ENCODE results near the genes RNF222 and MYH10.

- RRBS: no CpG with 5 or more reads among the region's 3 CpGs
Measured at GRCh38 chr17:7914962-7915150, 1.2 kb downstream of the RNF227 start.

DNA sequence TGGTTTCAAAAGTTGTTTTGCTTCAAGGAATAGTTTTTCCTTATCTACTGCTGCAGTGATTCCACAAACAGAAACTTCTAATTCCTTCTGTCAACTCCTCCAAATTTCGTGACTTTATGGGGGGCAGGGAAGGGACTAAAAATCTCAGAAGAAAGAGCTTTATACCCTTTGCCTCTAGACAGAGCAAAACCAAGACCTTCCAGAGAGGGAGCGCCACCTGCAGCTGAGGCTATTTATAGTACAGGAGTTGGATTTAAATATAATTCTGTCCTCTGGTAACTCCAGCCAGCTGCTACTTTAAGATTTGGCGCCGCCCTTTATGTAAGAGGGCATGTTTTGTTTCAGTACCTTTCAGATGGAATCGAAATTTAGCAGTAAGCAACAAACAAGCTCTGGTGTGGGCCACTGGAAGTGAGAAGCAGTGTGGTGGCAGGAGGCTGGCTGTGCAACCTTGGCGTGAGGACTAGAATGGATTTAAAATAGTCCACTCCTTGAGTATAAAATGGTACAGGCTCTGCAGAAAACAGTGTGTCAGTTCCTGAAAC, 5.3 kb upstream of the GUCY2D start:
- RRBS: no CpG with 5 or more reads among the region's 6 CpGs

DNA sequence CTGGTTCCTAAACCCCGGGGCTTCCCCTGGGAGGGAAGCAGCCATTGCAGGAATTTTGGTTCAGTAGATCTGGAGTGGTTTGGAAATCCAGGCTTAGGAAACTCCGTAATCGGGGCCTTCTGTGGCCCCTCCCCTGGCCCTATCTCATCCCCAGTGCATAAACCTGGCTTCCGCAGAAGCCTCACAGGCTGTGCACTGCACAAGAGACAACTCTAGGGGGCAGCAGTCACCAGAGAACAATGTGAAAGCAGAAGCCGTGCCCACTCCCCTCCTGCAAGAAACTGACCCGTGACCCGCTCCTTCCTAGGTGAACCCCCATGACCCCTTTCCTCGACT, 14.2 kb downstream of the GUCY2D start:
- RRBS: 0% methylated on average over 1 of the region's 8 CpGs

DNA sequence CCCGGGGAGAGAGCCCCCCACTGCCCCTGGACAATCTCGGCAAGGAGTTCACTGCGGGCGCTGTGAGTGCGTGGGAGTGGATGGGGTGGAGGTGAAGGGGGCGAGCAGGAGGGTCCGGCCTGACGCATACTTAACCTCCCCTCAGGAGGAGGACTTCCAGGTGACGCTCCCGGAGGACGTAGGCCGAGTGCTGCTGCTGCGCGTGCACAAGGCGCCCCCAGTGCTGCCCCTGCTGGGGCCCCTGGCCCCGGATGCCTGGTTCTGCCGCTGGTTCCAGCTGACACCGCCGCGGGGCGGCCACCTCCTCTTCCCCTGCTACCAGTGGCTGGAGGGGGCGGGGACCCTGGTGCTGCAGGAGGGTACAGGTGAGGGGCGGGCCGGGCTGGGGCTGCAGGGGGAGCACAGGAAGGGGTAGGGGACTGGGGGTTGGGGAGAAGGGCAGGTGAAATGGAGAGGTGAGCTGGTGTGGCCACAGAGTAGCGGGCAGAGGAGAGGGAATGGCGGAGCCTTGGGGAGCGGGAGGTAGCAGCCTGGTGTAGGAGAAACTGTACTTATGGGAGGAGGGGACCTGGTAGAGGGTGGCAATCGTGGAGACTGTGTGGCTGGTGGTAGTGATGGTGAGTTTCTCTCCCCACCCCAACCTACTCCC, 506 bp downstream of the ALOX15B start:
- RRBS: 5% methylated on average over 12 of the region's 28 CpGs

DNA sequence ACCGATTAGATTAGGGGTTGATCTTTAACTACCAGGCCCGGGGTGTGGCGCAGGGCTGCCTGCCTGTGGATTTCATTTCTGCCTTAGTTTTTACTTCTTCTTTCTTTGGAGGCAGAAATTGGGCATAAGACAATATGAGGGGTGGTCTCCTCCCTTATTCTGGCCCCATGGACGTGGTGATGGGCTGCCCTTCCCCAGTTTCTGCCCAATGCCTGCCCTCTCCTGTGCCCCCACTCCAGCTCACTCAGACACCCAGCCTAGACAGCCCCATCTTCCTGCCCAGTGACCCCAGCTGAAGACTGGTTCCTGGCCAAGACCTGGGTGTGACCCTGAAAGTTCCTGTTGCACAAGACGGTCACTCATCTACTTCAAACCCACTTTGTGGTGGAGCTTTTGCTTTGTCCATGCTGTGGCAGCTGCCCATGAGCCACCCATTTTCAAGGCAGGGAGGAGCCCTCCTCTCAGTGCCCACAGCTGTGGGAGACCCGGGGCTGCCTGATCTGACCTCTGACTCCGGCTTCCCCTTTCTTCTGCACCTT, 18.6 kb downstream of the ALOX12B start:
- RRBS: no CpG with 5 or more reads among the region's 7 CpGs

DNA sequence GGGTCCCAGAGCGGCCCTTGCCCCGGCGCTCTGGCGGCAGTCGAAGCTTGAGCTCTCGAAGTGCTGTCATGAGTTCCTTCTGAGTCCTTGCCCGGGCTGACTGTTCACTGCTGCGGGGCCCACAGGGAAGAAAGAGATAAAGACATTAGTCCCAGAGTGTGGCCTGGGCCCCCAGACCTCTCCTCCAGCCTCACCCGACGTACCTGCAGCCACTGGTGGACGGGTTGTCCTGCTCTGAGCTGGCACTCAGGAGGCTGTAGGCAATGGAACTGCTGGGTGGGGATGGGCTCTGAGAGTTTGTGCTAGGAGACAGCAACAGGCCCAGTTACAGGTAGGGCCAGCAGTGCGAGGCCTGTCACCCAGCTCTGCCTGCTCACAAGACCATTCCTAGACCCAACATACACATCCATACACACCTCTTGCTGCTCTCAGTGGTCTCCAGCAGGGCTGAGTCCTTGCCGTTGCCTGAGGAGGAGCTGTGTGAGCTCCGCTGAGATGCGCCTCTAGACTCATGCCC, 2.1 kb downstream of the PER1 start:
- RRBS: 98% methylated on average over 6 of the region's 15 CpGs

GRCh38 chr17:8151246-8152307, 627 bp downstream of the PER1 start:
- RRBS: 2% methylated on average over 19 of the region's 65 CpGs

DNA sequence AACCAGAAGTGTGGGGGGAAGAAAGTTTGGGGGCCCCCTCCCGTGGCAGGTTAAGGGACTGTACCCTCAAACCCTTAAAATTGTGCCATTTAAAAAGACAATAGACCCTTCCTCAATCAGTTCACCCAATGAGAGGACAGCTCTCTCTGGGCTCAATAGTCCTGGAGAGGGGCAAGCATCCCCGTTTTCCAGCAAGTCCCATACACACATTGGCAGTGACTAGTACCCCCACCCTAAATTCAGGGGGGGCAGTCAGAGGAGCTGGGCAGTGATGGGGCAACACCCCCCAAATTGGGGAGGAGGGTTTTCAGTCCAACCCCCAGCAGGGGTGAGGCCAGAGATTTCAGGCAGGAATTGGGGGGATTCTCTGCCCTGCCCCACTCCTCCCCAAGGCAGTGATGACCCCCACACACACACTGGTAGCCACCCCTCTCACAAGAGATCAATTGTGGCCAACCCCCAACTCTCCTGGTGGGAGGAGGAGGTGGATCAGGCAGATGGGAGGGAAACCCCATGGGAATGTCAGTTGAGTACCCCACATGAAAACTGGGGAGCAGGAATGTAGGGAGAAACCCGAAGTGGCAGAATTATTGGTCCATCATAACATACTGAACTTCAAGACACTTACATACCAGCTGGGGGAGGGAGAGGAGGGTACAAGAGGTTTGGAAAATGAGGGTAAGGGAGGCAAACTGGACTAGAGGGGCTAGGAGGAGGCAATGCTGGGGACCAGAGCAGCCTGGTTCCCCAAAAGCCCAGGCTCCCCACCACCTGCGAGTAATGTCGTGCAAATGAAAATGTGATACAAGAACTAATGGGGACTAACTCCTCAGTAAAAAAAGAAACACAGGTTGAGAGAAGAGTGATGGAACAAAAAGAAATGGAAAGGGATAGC, 3.2 kb downstream of the VAMP2 start:
- RRBS: no CpG with 5 or more reads among the region's 5 CpGs

GRCh38 chr17:8185782-8186562, 4.0 kb downstream of the BORCS6 start:
- RRBS: 1% methylated on average over 16 of the region's 47 CpGs

DNA sequence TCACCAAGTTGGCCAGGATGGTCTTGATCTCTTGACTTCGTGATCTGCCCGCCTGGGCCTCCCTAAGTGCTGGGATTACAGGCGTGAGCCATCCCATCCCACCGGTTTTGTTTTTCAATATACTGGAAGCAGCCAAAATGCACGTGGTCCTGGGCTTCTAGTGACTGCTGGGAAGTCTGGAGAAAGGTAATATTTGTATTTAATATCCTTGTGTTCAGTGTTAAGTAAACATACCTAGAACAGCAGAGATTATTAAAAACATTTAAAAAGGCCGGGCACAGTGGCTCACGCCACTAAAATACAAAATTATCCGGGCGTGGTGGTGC, 9.7 kb upstream of the AURKB start:
- RRBS: no CpG with 5 or more reads among the region's 9 CpGs

- RRBS: no CpG with 5 or more reads among the region's 17 CpGs
Measured at GRCh38 chr17:8223331-8223735, 13.0 kb upstream of the AURKB start.

- RRBS: no CpG with 5 or more reads among the region's 16 CpGs
Measured at GRCh38 chr17:8234373-8235187, 13.3 kb downstream of the CTC1 start.

- RRBS: no CpG with 5 or more reads among the region's 25 CpGs
Measured at GRCh38 chr17:8268460-8269129, 19.5 kb downstream of the PFAS start.

DNA sequence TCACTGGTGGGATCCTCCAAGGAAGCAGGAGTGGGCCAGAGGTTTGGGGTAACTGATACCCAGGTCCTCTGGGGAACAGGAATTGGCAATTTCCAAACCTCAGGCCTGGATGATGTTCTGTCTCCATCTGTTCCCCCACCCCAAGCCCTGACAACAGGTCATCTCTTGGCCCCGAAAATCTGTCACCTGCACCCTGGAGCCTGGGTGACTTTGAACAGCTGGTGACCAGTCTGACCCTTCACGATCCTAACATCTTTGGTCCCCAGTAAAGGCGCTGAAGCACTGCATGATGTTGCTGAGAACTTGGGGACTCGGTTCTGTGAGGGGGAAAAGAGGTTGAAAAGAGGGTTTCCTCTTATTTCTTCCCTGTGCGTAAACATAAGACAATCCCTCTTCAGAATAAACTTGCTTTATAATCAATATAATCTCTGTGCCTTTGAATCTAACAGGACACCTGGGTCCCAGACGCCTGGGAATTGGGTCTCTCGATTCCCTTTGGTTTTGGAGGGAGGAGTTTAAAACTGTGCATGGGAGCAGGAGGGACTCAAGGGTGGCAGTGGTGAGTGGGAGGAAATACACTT, 1.3 kb downstream of the RANGRF start:
- RRBS: no CpG with 5 or more reads among the region's 7 CpGs

DNA sequence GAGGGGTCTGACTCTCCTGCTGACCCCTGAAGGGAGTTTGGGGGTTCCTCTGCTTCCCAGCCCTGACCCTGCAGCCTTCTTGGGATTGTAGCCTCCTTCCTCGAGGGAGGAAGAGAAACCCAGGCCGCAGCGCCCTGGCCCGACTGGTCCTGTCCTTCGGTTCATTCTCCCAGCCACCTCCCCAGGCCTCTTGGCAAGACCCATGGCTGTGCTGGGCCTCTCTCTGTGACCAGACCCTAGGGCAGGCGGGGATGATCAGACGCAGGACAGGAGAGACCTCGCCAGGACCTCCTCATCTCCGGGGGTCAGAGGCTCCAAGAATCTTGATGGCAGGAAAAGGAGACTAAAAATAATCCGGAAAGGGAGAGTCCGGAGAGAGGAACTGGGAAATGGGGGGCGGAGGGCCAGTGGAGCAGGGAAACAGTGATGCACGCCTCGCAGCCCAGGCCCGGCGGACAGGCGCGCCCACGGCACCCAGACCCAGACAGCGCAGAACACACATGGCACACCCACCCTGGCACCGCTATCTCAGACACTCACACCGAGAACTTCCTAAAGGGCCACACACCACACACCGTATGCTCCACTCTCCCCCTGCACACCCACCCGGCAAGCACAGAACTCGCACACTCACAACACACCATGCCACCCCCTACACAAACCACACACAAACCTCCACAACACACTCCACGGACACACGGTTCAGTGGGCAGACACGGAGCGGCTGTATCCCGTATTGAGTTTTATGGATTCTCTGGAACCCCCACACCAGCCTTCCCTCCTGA, 1.3 kb downstream of the ARHGEF15 start:
- RRBS: 92% methylated on average over 5 of the region's 30 CpGs

GRCh38 chr17:8375692-8376111, 802 bp downstream of the KRBA2 start:
- RRBS: no CpG with 5 or more reads among the region's 12 CpGs

DNA sequence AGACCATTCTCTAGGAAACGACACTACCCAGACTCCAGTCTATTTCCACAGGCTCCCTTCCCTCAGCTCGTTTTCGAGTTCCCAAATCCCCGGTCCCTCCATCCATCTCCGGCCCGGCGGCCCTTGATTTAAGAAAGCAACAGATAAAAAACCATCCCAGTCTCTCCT, 232 bp downstream of the RPL26 start:
- RRBS: no CpG with 5 or more reads among the region's 7 CpGs

- RRBS: no CpG with 5 or more reads among the region's 13 CpGs
Measured at GRCh38 chr17:8397634-8398118, at the start of gene RNF222. TSS of gene RNF222 (minus strand) at chr17:8397827.

DNA sequence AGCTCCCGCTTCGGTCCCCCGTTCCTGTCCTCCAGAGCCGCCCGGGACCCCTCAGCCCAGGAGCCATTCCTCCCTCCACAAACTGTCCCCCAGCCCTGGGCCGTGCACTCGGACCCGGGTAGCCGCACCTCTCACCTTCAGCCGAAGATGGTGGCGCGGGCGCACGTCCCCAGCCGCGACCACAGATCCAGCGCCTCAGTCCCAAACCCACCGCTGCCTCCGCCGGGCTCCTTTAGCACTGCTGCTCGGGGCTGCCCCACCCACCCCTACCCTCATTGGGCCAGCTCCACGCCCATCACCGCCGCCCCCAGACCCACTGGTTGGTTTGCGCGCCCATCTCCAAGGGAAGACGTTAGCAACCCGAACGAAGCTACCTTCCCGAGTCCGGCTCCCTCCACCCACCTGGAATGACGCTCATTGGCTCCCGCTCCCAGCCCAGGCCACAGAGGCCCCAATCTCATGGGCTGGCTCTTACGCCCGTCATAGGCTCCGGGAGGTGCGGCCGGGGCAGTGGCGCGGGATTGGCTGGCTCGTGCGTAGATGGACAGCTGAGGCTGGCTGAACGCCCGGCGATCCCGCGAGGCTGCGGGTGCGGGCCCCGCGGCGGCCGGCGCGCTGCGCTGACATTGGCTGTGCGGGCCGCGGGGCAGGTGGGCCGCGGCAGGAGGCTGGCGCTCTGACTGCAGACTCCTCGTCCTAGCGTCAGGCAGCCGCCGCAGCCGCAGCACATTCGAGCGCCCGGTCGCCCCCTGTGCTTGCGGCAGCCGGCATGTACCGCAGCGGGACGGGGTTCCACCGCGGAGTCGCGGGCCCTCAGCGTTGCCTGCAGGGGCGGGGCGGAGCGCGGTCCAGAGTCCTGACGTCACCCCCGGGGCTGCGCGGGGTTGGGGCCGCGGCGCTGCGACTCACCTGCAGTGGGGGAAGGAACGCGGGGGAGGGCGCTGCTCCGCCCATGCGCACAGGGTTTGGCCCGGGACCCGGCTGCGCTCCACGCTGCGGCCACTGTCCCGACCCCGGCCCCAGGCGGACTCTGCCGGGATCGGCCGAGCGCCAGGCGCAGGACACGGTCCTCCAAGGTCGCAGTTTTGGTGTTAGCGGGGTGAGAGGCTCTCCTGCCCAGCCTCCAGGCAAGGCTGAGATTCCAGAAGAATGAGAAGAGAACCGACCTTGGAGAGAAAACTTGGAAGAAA, at the start of gene MYH10:
Gene MYH10, minus strand, starts transcription at position 207 of the 1,190 bp plus-strand sequence.
- RRBS: 2% methylated on average over 64 of the region's 115 CpGs

GRCh38 chr17:8697289-8697938, 47.2 kb downstream of the CCDC42 start:
- RRBS: no CpG with 5 or more reads among the region's 13 CpGs